Fibroblast of villous mesenchyme (primary cell): ENCODE data around the genes KCNAB3, BORCS6 and MFSD6L.

- CAGE, long polyA plus RNA: no peak
Observed at GRCh38 chr17:7839443-7839672, 5.3 kb downstream of the KDM6B start.

DNA sequence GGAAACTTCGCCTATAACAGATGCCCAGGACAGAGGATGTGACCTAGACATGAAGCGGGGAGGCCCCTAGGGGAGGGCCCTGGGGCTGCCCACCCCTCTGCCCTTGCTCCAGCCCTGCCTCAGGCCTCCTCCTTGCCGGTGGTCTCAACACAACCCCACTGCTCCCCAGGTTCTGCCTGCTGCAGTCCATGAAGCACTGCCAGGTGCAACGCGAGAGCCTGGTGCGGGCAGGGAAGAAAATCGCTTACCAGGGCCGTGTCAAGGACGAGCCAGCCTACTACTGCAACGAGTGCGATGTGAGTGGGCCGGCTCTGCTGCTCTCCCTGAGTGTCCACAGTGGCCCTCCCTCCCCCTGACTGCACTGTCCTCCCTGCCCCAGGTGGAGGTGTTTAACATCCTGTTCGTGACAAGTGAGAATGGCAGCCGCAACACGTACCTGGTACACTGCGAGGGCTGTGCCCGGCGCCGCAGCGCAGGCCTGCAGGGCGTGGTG, 2.0 kb upstream of the TMEM88 start:
- CAGE, long polyA plus RNA: no peak

- CAGE, long polyA plus RNA: no peak
Observed at GRCh38 chr17:7853324-7854557, 1.1 kb upstream of the TMEM88 start.

- CAGE, long polyA plus RNA: no peak
Observed at GRCh38 chr17:7856533-7856968, 808 bp downstream of the NAA38 start.

GRCh38 chr17:7860432-7861300, 2.9 kb downstream of the CYB5D1 start:
- CAGE, long polyA plus RNA: no peak

GRCh38 chr17:7868139-7868438, 10.3 kb downstream of the CYB5D1 start:
- CAGE, long polyA plus RNA: no peak

DNA sequence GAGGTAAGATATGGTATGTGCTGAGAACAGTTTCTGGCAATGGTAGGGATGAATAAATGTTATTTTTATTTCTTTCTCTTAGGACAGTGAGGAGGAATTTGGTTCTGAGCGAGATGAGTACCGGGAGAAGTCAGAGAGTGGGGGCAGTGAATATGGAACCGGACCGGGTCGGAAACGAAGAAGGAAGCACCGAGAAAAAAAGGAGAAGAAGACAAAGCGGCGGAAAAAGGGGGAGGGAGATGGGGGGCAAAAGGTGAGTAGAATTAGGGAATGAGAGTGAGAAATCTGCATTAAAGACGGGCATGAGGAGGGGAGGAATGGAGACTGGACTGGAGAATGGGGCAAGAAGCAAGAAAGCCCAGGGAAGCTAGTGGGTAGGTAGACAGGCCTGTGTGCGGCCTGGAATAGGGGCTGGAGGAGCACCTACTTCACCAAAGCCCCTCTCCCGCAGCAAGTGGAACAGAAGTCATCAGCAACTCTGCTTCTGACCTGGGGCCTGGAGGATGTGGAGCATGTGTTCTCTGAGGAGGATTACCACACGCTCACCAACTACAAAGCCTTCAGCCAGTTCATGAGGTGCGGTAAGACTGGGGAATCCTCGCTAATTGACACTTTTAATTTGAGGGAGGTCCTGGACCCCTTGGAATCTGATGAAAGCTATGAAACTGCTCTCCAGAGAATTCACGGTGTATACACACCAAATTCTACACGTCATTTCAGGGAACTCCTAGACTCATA, 2.1 kb downstream of the CHD3 start:
- CAGE, long polyA plus RNA: no peak

DNA sequence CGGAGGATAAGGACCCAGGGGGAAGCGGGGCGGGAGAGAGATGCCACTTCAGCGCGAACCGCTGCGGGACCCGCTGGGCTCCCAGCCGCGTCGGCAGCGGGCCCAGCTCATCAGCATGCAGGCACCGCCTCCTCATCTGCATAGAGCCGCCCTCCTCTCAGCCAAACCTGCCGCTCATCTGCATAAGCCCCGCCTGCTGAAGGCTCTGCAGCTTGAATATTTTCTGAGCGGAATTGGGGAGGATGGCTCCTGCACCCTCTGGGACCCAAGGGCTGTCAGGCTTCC, at the start of gene KCNAB3:
TSS of gene KCNAB3 (minus strand) at position 109 of the 285 bp plus-strand sequence.
- CAGE, long polyA plus RNA: no peak

DNA sequence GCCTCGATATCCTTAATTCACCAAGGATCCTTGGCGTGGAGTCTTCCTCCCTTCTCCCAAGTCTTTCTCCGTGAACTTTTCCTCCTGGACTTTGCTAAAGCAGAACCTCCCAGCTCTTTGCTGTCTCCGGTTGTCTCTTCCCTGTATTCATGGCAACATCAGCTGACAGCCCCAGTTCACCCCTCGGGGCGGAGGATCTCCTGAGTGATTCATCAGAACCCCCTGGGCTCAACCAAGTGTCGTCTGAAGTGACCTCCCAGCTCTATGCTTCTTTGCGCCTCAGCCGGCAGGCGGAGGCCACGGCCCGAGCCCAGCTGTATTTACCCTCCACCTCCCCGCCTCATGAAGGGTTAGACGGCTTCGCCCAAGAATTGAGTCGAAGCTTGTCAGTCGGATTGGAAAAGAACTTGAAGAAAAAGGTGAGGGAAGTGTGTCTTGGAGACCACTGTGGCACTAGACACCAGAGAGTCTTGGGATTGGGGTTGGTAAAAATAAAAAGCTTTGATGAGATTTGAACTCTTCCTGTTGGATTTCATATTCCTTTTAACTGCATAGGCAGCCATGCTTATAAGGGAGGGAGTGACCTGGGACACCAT, 1.0 kb downstream of the CNTROB start:
- CAGE, long polyA plus RNA: no peak

GRCh38 chr17:7951467-7952404, 19.7 kb downstream of the CNTROB start:
- CAGE, long polyA plus RNA: no peak

- CAGE, long polyA plus RNA: no peak
Observed at GRCh38 chr17:8103209-8103979, 14.9 kb downstream of the ALOXE3 start.

GRCh38 chr17:8109903-8110664, 8.2 kb downstream of the ALOXE3 start:
- CAGE, long polyA plus RNA: no peak

GRCh38 chr17:8141095-8141651, 11.0 kb downstream of the PER1 start:
- CAGE, long polyA plus RNA: no peak

- CAGE, long polyA plus RNA: no peak
Observed at GRCh38 chr17:8160242-8161167, 2.2 kb downstream of the VAMP2 start.

DNA sequence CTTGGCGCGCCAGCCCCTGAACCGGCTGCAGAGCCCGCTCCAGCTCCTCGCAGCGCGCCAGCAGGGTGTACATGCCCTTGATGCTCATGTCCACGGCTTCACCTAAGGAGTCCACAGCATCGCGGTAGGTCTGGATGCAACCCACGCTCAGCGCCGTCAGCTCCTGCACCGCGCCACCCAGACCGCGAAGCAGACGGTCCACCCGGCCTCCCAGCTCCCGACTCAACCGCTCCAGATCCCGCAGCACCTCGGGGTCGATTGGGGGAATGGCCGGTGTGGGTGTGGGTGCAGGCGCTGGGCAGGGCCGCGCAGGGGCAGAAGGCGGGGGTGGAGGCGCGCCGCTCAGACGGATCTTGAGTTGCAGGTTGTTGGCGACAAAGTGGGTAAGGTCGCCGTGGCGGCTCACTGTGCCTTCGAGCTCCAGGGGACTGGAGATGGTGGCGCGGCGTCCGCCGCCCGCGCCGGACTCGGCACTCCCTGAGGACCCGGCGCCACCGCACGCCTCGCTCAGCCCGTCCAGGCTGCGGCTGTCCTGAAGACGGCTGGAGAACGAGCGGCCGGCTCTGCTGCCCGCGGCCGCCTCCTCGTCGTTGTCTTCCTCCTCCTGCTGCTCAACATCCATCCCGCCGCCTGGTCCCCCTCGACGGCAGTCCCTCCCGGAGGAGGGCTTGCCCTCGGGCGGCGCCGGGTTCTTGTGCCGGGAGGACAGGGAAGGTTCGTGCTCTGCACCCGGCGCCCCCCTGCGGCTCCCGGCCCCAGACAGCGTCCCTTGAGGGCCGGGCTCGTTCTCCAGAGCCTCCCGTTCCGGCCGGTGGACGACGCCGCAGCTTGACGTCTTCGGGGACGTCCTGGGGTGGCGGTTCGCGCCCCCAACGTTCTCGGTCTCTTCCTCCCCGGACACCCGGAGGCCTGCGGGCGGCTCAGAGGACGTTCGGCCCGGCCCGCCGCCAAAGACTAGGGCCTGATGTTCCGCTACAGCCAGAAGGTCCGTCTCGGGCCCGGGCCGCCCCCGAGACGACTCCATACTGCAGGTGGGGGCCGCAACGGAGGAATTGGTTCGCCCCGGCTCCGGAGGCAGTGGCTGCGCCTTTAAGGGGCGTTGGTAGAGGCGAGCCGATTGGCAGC, at the start of gene BORCS6:
TSS of gene BORCS6 (minus strand) at position 1,064 of the 1,125 bp plus-strand sequence.
- CAGE, long polyA plus RNA: no peak

- CAGE, long polyA plus RNA: no peak
Observed at GRCh38 chr17:8426083-8426579, 9.6 kb upstream of the NDEL1 start.

GRCh38 chr17:8446714-8447039, 11.0 kb downstream of the NDEL1 start:
- CAGE, long polyA plus RNA: no peak

DNA sequence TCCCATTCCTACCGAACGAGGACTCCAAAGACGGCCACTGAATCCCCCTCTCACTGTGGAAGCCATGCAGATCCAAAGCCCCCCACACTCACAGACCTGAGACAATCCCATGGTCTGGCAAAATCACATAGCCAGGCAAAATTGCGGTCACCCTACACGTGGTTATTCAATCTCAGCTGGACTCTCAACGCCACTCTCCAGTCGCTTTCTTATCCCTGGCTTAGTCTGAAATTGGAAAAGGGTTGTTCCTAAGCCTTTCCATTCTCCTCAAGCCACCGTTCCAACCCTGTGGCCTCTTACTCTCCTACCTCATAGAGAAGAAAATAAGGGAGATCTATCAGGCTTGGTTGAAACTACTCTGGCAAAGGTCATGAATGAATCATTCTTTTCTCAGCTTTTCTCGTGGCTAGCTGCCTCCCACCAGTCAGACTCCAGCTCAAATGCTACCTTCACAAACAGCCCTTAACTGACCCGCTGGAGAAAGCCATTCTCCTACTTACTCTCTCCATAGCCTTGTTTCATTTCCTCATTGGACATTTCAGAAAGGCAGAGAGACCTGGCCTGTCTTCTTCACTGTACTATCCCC, 9.1 kb downstream of the MYH10 start:
- CAGE, long polyA plus RNA: no peak

DNA sequence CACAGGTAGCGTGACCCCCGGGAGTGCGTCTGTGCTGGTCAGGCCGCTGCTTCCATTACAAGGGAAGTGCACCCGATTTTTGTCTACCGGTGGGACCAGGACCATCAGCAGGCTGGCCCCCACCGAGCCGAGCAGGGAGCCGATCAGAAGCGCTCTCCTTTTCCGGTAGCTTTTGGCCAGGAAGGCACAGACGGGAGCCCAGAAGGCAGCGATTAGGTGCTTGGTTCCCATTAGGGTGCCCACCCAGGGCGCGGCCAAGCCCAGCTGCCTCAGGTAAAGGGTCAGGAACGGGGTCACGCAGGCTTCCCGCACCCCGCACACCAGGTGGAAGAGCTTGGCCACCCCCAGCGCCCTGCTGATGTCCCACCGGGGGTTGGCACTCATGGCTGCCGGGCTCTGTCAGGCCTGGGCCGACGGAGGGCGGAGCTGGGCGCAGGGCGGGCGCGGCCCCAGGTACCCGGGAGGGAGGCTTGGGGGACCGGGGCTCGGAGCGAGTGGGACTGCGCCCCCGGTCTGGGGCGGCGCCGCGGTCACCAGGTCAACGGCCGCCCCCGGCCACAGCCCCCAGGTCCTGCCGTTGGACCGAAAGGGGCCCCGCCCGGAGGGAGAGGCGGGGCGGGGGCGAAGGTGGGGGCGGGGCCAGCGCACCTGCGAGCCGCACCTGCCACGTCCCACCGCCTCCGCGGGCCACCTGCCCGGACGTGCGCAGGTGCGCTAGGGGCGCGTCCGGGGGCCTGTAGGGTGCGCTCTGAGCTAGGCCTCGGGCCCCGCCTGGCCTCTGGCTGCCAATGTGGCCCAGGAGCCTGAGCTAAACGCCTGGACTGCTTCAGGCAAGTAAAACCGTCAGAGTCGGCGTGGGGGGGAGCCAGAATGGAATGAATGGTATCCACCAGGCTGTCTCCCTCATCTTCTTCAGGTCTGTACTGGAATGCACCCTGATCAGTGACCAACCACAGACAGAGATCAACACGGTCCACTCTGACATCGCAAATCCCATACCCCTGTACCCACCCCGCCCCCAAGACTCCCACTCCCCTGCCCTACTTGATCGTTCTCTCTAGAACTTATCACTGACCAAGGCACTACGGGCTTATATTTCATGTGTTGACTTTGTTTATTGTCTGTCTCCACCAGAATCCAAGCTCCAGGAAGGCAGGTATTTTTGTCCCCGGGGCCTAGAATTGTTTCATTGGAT, at the start of gene MFSD6L:
TSS of gene MFSD6L (minus strand) at position 629 of the 1,195 bp plus-strand sequence.
- CAGE, long polyA plus RNA: no peak

- CAGE, long polyA plus RNA: no peak
Observed at GRCh38 chr17:8889274-8889629, 21.8 kb upstream of the PIK3R6 start.